ENCODE measurements around the gene RNF217.

DNA sequence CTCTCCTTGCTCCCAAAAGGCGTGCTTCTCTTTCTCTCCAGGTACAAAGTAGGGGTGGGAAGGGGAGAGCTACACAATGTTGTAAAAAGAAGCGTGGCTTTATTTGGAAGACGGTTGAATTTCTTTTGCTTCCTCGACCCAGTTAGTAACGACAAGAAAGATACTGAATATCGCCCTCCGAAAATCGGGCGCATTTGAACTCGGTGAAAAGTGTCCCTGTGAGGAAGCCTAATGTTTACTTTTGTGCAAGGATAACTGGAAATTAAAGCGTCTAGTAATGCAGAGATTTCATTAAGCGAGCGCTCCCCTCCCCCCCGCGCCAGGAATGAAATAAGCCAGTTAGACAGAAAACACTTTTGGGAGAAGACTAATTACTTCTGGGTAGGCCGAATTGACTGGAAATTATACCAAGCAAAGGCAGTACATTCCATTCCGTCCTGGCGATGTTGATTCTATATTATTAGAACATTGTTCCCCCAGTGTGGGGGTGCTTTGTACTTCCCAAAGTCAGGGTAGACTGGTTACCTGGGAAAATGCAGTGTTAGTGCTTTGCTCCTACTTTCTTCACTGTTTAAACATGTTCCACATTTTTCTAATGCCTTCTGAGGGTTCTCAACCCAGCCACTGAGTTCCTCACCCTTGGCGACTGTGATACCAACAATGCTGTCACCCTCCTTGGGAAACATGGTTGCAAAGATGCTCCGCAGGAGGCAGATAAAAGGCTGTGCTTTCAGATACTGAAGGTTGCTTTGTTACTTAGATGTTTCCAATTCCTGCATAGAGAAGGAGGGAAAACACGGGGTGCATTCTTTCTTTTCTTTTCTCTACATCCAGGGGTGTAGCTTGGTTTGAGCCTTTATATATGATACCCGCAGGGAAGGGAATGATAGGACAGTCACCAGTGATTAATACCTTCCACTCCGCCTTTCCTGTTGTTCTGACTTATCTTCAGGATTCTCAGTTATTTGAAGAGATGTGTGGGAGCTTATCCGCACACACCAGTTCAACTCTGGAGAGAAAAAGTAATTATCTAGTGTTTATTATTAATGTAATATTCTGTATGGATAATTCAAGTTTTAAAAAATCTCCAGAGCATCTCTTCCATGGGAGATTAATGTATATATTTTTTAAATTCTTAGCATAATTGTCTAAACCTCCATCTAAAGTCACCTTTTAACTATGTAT lies 2.6 kb downstream of the GJA1 start:
- PRO-cap, result no peak

DNA sequence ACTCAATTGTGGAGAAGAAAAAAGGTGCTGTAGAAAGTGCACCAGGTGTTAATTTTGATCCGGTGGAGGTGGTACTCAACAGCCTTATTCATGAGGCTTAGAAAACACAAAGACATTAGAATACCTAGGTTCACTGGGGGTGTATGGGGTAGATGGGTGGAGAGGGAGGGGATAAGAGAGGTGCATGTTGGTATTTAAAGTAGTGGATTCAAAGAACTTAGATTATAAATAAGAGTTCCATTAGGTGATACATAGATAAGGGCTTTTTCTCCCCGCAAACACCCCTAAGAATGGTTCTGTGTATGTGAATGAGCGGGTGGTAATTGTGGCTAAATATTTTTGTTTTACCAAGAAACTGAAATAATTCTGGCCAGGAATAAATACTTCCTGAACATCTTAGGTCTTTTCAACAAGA lies 12.6 kb downstream of the GJA1 start:
- PRO-cap, result no peak

DNA sequence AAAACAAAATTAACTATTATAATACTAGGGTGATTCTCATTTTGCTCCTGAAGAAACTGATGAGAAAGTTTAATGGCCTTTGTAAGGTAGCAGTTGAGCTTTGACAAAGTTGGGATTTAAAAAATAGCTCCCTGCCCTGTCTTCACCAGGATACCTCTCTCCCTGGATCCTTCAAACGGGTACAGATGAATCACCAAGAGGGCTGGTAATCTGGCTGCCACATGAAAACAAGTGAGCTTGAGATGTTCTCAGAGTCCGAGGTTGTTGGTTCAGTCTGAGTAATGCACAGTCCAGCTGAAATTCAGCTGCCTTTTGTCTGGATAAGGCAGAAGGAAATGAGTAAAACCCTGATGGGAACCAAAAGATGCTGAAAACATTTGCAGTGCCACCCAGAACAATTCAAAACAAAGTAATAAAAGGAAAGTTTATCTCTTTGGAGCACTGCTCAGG lies 86.8 kb downstream of the GJA1 start:
- PRO-cap, result no peak

DNA sequence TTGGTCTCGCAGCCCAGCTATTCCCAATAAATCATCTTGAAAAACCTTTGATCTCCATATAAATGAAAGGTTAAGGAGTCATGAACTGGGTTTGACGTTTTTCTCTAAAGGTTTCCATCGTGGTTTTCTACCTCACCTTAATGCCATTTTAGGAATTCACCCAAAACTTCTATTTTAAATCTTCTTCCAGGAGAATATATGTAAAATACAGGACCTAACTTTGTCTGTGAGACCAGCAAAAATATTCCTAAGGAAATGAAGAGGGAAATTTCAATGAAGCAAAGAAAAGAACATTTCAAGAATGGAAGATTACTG lies 180.2 kb downstream of the GJA1 start:
- PRO-cap, result unidirectional peak, minus-strand start at position 102 of the sequence

- PRO-cap, result unidirectional peak, plus-strand start at chr6:121767476
Measured at GRCh38 chr6:121767119-121767852, 331.8 kb downstream of the GJA1 start.

GRCh38 chr6:121780775-121781407 lies 345.4 kb downstream of the GJA1 start:
- PRO-cap, result no peak

DNA sequence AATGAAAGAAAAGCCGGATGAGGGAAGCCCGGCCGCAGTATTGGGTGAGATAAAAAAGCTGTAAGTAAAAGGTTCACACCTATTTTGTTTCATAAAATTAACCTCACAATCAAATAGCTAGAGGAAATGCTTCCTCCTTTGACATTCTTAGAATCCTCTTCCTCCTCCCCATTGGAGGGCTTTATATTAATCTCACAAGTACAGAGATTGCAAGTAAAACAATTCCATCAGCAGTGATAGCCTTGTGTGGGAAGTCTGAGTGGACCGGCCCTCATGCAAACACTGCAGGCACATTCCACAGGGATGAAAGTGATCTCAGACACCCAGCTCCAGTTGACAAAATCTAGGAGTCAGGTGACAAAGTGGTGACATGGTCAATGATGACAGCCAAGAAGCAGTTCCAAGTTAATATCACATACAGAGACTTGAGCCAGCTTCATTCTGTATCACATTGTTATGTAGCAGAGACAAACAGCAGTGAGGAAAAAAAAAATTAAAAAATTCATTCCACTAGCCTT lies 391.1 kb upstream of the HSF2 start:
- PRO-cap, result no peak

- PRO-cap, result bidirectional peak, plus-strand start at chr6:122790148, minus-strand start at chr6:122789972
Measured at GRCh38 chr6:122790088-122790368, 970 bp downstream of the SMPDL3A start.

DNA sequence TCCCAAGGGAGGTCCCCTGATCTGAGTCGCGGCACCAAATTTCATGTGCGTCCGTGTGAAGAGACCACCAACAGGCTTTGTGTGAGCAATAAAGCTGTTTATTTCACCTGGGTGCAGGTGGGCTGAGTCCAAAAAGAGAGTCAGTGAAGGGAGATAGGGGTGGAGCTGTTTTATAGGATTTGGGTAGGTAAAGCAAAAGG lies 49.3 kb downstream of the TRDN start:
- PRO-cap, result no peak

- PRO-cap, result bidirectional peak, plus-strand start at chr6:124962002, minus-strand start at chr6:124961845; bidirectional peak, plus-strand start at chr6:124962151, minus-strand start at chr6:124962204
Measured at GRCh38 chr6:124961700-124962554, at the start of gene RNF217. RNF217 (plus strand) TSS chr6:124962437.

- PRO-cap, result no peak
Measured at GRCh38 chr6:125044907-125045581, 82.8 kb downstream of the RNF217 start.

- PRO-cap, result no peak
Measured at GRCh38 chr6:125082629-125083413, 70.8 kb upstream of the TPD52L1 start.

GRCh38 chr6:125154713-125155464 lies 1.3 kb downstream of the TPD52L1 start:
- PRO-cap, result no peak

GRCh38 chr6:125203302-125203885 lies 49.8 kb downstream of the TPD52L1 start:
- PRO-cap, result no peak

DNA sequence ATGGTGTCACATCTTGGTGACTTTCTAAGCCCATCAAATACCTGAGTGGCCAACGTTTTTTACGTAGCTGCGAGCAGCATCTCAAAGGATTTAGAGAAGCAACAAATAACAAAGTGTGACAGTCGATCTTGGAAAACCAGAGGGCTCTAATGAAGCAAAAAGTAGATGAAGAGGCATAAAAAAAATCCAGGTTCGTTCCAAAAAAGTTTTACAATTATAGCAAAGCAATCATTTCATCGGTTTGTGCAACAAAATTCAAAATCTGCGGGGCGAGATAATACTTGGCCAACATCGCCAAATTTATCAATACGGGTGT lies 3.3 kb upstream of the HEY2 start:
- PRO-cap, result no peak

- PRO-cap, result no peak
Measured at GRCh38 chr6:125802925-125803478, 12.2 kb downstream of the NCOA7 start.

DNA sequence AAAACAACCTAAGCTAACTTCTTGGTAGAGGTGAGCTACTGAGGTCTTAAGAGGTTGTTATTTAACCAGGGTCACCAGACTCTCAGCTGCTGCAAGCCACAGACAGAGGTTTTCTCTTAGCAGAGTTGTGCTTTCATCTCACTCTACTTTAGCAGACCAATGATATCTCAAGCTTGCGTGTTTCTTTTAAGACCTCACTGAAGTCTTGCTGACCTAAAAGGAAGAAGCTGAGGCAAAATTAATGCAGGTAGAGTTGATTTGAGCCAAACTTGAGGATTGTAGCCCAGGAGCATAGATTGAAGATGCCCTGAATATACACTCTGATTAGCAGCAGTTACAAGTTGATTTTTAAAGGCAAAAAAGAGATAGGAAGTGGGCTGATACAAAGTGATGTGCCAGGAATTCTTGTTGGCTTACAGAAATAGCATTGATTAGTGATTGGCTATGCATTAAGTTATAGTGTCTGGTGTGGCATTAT lies 43.7 kb downstream of the NCOA7 start:
- PRO-cap, result no peak

- PRO-cap, result no peak
Measured at GRCh38 chr6:125915066-125915581, 41.4 kb upstream of the HINT3 start.

DNA sequence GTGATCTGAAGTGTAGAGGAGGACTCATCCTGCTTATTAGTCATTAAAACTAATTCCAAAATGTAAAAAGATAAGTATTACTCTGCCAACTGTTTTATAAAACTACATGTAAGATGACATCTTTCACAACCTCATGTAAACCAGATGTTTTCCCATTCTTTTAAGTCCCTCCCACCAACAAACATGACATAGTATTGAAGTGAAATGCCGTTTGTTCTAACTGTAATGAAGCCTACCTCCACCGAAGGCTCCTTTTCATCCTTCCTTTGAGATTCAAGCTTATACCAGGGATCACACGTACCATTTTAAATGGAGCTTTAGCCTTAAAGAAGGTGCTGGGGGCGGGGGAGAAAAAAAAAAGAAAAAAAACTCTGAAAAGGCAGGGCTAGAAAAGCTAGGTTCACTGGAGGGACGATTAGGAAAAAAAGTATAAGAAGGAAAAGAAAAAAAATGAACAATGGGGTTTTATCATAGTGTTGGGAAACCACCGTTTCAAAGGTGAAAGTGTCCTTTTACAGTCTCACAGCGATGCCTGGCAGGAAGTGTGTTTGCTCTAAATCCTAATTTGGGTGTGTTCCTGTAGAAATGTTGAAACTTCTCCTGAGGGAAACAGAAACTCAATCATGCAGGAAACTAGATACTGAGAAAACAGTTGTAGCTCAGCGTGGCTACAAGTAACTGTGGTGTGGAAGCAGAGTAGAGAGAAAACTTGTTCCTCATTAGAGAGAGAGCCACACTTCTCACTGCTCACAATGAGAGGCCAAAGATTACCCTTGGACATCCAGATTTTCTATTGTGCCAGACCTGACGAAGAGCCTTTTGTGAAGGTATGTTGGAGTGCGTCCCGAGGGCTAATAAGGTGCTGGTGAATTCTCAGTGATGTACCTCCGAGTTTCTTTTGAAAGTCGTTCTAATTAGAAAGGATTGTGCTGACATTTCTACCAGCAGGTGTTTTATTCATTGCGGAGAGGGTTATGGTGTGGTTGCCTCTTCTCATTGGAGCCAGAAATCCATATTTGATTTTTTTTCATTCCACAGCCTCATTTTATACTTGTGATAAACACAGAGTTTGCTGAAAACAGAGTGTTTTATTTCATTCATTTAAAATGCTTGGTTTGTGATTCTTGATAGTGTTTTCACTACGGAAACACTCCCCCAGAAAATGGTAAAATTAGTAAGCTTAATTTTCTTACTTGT lies 37.6 kb upstream of the HINT3 start:
- PRO-cap, result unidirectional peak, plus-strand start at position 643 of the sequence

GRCh38 chr6:125922102-125922704 lies 34.4 kb upstream of the HINT3 start:
- PRO-cap, result no peak

Data from ileum (tissue), 1 donor.